Mammary microvascular endothelial cell (primary cell): ENCODE measurements around the gene DPM2.

GRCh38 chr9:127546300-127547001 is 22.4 kb downstream of the NIBAN2 start:
- RAMPAGE, long total RNA, result no peak

- RAMPAGE, long total RNA, result no peak
These were observed 21.9 kb downstream of the STXBP1 start for GRCh38 chr9:127633908-127634402.

GRCh38 chr9:127748356-127748672 is 13.2 kb upstream of the TOR2A start:
- RAMPAGE, long total RNA, result no peak

- RAMPAGE, long total RNA, result no peak
These were observed 19.3 kb upstream of the TOR2A start for GRCh38 chr9:127754405-127754793.

DNA sequence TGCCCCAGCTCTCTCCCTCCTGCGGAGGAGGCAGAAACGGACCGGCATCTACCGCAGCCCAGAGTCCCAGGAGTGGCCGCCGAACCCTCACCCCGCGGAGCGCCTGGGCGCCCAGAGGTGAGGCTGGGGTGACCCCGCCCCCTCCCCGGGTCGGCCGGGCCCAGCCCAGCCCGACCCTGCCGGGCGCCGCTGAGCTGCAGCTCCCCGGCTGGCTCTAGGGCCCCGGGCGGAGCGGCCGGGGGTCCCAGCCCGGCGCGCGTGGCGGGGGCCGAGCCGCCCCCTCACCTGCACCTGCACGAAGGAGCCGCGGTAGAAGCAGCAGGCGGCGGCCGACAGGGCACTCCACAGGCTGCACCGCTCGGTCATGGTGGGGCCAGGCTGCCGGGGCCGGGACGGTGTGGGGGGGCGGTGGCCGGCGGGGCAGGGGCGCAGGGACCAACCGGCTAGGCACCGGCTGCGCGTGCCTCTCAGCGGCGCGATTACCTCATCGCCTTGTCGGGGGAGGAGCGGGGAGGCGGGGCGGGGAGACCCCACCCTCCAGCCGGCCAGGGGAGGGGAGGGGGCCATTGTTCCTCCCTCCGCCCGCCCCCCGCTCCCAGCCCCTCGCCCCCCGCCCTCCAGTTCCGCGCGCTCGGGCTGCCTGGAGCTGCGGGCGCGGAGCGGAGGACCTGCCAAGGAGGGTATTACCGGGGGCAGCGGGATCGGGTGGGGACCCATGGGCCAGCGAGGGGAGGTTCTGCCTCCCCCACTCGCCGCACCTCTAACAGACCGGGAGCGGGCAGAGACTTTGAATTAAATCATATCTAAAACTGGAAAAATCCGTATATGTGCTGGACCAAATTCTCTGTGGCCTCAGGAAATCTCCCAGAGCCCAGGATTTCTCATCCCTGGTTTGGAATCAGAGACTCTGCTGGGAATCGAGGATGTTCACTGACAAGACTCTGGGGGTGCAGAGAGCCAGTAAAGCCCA is 20.0 kb upstream of the TOR2A start:
- RAMPAGE, long total RNA, result no peak

DNA sequence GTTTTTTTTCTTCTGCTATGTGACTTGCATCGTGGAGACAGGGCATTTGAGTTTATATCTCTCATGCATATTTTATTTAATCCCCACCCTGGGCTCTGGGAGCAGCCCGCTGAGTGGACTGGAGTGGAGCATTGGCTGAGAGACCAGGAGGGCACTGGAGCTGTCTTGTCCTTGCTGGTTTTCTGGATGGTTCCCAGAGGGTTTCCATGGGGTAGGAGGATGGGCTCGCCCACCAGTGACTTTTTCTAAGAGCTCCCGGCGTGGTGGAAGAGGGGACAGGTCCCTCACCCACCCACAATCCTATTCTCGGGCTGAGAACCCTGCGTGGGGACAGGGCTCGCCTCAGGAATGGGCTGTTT is 3.7 kb downstream of the CDK9 start:
- RAMPAGE, long total RNA, result no peak

DNA sequence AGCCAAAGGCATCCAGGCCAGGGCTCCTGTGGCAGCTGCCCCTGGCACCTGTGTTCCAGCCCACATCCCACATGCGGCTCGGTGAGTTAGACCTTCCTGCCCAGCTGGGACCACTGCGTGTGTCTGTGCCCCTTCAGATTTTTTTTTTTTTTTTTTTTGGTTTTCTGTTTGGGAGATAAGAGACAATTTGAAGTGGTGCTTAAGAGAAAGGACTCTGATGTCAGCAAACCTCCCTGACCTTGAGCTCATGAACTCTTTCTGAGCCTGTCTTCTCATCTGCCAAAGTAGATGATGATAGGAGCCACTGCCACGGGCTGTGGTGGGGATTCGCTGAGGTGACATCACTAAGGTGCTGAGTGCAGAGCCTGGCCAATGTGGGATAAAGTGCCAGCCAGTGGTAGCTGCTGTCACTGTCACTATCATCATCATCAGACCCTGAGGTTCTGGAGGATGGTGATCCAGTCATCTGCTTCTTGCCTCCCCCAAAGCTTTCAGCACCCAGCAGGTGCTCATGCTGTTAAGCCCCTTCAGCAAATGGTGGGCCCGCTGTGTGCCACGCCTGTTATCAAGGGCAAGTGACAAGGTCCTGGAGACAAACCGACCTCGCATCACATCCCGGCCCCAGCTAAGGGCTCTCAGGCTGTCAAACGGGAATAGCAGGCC is 6.3 kb downstream of the FPGS start:
- RAMPAGE, long total RNA, result no peak

DNA sequence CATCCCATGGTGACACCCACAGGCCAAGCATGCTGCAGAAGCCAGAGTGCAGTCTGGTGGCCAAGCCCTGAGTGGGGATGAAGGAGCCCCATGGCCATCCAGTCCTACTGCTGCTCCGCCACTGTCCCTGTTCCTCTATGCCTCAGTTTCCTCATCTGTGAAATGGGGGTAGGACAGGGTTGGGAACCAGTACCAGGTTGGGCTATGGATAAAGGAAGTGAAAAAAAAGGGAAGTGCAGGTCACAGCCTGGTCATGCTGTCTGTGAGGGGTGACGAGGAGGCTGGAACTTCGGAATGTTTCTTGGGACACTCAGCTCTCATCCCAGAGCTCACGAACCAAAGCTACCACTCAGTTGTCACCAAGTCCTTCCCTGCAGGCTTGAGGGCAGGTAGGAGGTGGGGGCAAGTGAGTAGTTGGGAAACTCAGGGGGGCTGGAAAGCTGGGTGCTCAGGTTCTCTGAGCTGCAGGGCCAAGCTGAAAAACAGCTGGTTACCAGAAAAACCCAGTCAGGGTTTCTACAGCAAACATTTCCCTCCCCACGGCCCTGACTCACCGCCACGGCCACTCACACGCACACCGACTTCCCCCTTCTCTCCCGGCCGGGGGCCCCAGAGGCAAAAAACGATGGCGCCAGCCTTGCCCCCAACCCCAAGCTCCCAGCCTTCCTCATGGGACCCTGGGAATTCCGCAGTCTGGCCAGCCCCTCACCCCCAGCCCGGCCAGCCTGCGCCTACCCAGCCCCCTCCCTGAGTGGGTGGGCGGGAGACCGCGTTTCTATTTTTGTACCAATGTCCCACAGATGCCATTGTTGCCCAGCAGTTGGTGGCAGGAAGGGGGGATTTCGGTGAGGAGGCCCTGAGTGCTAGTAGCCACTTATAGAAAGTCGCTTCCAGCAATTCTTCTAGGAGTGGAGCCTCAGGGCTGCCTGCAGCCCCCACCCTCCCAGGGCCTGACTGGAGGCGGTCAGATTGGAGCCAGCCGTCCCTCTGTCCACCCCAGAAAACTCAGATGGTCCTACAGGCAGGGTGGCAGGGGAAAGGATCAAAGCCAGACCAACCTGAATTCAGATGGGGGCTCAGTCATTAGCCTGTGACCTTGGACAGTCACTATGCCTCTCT is 18.5 kb downstream of the ENG start:
- RAMPAGE, long total RNA, result no peak

GRCh38 chr9:127927133-127927862 is 3.3 kb downstream of the PIP5KL1 start:
- RAMPAGE, long total RNA, result no peak

GRCh38 chr9:127931425-127931648 is 760 bp upstream of the PIP5KL1 start:
- RAMPAGE, long total RNA, result no peak

GRCh38 chr9:127935635-127936355 is 1.9 kb downstream of the DPM2 start:
- RAMPAGE, long total RNA, result no peak

DNA sequence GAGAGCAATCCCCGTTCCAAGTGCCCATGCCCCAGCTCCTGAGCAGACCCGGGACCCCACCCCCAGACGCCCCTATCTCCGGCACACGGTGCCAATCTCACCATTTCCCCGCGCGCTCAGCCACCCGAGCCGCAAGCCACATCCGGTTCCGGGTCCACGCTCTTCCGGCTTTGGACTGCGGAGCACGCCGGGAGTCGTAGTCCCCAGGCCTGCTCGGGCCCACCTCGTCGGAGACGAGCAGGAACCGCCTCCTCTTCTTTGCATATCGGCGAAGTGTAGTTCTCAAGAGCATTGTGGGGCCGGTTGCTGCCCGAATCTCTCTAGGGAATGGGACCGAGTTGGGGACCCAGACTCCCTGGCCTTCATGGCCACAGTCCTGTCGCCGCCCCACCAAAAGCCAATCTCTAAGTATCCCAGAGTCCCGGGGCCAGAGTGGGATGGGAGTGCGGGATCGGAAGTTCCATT is at the start of gene DPM2:
Gene DPM2, minus strand, starts transcription at position 138 of the 465 bp plus-strand sequence.
- RAMPAGE, long total RNA, result start-site peak on the minus strand centred at position 131 of the sequence, 27 bp wide, 711 and 320 reads in 2 replicates

- RAMPAGE, long total RNA, result no peak
These were observed 10.2 kb upstream of the EEIG1 start for GRCh38 chr9:127990759-127991640.

DNA sequence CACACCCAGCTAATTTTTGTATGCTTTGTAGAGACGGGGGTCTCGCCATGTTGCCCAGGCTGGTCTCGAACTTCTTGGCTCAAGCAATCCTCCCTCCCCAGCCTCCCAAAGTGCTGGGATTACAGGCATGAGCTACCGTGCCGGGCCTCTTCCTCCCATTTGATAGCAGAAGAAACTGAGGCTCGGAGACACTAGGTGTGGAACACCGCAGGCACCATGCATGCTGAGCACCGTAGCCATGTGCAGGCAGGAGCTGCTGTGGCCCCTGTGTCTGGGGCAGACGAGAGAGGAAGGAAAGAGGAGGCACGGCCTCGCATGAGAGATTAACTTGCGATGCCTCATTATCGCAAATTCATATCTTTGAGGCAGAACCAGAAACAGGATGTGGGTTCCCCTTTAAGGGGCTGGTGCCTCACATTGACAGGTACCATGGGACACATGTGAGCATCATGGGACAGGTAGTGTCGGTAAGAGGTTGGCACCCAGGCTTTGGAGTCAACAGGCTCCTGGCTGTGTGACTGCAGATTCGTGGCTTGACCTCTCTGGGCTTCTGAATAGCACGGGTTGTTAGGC is 40.9 kb downstream of the NAIF1 start:
- RAMPAGE, long total RNA, result no peak

DNA sequence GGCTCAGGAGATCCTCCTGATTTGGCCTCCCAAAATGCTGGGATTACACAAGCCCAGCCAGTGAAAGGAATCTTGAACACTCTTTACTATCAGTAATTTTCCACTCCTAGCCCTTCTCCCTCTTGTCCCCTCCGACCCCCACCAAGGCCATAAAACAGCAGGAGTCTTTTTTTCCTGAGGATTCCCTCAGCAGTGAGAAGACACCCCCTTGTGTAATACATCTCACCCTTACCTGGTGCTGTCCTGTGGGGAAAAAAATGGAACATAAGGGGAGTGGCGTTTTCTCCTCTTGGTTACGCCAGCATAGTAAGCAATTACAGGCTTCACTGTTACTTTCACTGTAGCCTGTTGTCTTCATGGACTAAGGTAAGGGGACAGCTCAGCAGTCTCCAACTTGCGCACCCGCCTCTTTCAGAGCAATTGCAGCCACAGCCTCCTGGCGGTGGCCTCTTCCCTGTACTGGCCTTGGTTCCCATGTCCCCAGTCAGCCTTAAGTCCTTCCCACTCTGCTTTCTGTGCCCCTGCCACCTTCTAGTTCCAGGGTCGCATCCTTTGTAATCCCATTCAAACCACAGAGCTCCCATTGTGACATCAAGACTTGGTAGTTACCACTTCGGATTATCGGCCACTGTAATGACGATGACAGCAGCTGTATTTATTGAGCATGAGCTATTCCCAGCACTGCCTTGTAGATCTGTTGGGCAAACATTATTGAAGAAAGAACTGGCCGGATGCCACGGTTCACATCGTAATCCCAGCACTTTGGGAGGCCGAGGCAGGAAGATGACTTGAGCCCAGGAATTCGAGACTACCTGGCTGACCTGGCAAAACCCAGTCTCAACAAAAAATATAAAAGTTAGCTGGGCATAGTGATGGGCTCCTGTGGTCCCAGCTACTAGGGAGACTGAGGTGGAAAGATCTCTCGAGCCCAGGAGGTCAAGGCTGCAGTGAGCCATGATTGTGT is 9.9 kb downstream of the NAIF1 start:
- RAMPAGE, long total RNA, result no peak

- RAMPAGE, long total RNA, result no peak
These were observed 4.9 kb downstream of the NAIF1 start for GRCh38 chr9:128062059-128062718.

GRCh38 chr9:128078214-128079404 is 10.6 kb downstream of the SLC25A25 start:
- RAMPAGE, long total RNA, result no peak

DNA sequence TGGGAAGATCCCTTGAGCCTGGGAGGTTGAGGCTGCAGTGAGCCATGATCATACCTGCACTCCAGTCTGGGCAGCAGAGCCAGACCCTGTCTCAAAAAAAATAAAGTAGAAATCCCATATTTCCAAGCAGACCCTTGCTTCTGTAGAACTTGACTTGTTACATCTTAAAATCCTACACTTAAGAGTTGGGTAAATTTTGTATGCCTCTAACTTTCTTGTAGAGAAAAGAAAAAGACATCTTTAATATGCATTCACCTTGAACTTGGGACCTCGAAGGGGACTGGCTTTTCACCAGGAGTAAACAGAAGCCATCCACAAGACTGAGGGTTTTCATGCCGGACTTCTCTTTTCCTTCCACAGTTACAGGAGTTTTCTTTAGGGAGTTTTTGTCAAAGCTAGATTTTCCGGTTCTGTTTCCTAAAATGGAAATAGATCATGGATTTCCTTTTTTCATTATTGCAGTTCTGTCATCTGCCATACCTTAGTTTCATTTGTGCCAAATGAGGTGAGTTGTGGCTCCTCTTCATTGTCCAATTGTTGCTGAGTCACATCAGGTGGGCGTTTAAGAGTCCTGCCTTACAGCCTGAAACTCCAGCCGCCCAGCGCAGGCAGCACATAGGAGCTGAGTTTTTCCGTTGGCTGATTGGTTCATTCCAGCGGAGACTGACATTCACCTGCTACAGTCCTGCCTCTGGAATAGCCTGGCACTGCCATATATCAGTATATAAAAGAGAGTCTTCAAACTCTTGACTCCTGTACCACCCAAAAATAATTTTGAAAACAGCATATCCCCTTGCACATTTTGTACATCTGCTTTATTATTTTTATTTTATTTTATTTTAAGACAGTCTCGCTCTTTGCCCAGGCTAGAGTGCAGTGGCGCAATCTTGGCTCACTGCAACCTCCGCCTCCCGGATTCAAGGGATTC is 14.1 kb downstream of the SLC25A25 start:
- RAMPAGE, long total RNA, result no peak

GRCh38 chr9:128116404-128116849 is 11.1 kb downstream of the PTGES2 start:
- RAMPAGE, long total RNA, result no peak

DNA sequence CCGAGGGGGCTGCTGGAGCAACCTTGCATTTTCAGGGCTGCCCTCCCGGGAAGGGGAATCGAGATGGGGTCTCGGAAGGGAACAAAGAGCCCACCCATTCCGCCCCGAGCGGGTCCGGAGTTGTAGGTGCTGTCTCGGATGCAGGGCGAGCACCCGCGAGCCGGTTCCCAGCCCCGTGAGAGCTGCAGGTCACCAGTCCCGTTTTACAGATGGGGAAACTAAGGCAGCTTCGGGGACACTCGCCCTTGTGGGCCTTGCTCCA is 358 bp downstream of the BBLN start:
- RAMPAGE, long total RNA, result no peak